SJCRH30 (cell line): ENCODE results near the genes PHF8, FOXR2 and SPIN2B.

DNA sequence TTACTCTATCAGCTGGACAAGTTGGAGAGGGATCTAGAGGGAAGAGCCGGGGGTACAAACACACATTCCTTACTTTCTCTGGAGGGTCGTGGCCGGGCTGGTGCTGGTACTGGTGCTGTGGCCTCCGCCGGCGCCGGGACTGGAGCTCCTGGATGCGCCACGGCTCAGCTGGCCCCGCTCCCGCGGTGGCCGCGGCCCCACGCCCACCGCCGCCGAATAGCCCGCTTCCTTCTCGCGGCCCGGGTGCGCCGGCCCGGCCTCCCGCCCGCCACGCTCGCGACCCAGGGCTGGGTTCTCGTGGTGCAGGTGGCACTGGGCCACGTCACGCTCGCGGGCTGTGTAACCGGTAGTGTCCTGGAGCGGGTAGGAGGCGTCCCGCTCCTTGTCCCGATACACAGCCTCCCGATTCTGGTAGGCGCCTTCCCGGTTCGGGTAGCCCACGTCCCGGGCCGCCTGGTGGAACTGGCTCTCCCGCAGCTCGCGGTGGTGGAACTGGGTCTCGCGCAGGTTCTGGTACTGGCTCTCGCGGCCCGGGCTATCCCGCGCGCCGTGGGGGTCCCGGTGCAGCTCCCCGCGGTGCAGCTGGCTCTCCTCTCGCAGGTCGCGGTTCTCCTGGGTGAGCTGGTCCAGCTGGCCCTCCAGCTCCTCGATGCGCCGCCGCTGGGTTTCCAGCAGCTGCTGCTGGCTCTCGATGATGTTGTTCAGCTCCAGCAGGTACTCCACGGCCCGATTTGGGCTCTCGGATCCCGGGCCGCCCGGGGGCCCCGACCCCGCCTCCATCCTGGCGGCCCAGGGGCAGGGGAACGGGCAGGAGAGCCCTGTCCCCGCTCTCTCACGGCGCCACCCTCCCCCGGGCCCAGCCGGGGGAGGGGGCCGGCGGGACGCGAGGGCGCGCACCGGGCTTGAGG, 552 bp downstream of the IQSEC2 start:
- RAMPAGE, long total RNA = no peak

GRCh38 chrX:53584715-53585428, 101.6 kb downstream of the HUWE1 start:
- RAMPAGE, long total RNA = no peak

- RAMPAGE, long total RNA = no peak
Observed at GRCh38 chrX:53590175-53590673, 96.3 kb downstream of the HUWE1 start.

GRCh38 chrX:53658810-53659056, 27.8 kb downstream of the HUWE1 start:
- RAMPAGE, long total RNA = no peak

DNA sequence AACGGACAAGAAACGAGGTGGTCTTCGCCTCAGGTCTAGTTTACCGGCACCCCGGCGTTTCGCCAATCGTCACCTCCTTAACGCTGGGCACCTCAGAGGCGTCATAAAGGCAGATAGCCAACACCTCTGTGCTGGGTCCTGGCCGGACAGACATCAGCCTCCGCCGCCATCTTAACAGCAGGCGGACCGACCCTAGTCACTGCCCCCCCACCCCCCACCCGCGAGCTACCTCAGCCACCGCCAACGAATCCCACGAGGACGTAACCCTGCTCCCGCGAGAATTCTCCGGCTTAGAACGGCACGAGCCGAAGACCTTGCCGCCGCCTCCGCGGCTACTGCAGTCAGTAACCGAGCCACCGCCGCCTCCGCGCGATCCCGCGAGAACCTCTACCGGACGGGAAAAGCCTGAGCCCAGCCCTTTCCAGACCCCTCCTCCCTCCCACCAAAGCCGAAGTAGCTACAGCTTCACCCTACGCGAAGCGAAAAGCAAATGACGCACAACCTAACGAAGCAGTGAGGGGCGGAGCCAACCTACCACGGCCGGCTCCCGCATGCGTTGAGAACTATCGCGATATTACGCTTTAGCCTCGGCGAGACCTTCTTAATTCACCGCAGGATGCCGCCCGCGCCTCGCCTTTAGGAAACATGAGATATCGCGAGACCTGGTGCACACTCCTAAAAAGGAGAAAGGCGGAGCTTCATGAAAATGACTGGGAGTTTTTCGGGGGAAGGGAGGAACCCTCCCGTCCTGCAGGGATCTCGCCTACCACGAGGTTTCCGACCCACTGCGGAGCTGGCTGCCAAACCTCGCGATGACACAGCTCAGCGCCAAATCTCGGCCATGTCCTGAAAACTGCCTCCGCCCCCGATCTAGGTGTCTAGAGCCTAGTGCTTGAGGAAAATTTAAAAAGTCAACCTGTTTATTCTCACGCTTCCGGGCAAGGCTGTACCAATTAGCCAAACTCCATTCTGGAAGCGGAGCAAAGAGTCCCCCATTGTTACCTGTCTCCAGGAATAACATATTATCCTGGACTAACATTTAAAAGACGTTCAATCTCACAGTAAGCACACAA, 2.5 kb downstream of the HUWE1 start:
- RAMPAGE, long total RNA = no peak

DNA sequence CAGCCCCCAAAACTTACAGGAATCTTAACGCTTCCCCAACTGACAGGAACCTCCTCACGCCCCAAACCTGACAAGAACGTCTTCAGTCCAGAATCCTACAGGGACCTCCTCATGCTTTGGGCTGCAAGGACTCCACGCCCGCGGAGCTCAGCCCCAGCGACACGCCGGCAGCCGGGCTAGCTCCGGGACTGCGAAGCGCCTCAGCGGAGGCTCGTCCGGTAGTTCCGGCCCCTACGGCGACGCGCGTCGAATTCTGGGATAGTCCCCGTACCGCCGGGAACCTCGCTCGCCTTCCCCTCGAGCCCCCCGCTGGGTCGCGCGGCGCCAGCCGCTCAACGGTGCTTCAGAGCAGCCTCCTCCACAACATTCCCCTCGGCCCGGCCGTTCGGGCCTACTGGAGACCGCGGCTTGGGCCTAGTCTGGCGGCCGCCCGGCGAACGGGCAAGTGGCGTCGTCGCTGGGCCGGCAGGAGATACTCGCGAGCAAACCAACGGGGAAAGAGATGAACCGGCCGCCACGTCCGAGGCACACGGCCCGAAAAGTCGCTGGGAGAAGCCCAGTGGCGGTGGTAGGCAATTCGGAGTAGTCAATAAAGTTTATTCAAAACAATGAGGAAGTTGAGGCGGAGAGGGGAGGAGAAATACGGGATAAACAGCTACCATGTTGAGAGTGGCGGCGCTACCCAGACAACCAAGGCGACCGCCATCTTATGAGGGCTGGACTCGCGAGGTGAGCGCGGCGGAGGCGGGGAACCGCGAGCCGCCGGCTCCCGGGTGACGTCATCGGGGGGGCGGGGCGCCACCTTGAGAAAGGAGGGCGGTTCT, at the start of gene PHF8:
Gene PHF8, minus strand, starts transcription at position 729 of the 824 bp plus-strand sequence.
- RAMPAGE, long total RNA = no peak

DNA sequence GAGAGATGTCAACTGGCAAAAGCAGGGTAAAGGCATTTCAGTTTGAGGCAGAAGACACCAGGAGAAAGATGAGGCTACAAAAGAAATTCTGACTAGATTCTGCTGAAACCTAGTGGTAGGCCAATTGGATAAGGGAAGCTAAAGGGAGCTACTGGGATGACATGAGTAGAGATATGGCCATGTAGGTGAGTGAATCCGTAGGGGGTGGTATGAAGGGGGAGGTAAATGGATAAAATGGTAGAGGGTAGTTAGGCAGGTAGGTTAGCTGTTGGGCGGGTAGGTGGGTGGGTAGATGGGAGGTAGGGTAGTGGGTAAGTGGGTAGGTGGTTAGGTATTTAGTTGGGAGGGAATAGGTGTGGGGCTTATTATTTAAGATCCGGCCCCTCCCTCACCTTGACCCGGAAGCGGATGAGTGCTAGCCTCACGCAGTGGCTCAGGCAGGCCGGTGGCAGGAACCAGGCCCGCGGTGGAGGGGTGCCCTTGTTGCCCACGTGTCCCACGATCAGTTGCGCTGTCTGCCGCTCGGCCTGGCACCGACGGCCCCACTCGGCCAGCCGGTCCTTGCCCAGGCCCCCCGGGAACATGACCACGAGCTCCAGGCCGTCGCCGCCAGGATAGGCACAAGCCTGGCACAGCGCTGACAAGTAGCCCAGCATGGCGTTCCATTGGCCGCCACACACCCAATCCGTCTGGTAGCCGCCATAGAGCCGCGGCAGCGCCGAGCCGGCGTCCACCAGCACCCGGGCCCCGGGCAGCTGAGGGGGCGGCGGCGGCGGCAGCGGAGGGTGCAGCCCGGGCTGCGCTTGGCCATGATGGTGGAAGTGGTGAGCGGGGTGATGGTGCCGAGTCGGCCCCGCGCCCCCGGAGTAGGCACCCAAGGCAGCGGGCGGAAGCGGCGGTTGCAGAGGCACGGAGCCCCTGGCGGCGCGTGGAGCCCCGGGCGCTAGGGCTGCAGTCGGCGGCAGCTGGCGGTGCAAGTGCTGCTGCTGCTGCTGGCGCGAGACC, 644 bp downstream of the FAM120C start:
- RAMPAGE, long total RNA = no peak

GRCh38 chrX:54294285-54294657, 111.2 kb upstream of the FAM120C start:
- RAMPAGE, long total RNA = no peak

DNA sequence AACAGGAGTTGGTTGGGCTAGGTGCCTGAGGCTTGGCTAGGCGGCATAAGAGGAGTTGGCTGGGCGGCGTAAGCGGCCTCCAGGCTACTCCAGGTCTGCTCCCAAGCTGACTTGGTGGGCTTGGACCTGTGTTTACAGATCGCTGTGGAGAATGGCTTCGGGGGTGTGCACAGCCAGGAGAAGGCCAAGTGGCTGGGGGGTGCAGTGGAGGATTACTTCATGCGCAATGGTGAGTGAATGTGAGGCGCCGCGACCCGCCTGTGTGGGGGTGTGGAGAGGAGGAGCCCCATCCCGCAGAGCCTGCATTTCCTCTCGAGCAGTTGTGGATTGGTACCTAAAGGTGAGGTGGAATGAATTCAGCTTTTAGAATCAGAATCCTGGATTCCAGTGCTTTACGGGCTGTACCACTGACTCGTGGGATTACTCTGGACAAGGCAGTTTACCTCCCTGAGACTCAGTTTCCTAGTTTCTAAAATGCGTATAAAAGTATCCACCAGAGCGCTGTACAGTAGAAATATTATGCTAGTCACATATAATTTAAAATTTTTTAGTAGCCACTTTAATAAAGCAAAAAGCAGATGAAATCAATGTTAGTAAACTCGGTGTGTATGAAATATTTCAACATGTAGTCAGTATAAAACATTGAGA, 472 bp downstream of the TSR2 start:
- RAMPAGE, long total RNA = no peak

DNA sequence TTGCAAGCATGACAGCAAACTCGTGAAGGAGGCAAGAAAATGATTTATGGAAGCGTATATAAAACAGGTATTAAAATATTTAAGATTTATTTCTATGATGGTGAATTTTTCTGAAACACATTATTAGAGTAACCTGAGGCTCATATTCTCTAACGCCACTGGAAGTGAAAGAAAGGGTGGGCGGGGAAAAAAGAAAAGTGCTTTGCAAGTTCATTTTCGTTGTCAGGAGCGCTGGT, 256 bp upstream of the PAGE2 start:
- RAMPAGE, long total RNA = no peak

GRCh38 chrX:55522480-55523053, 32.9 kb upstream of the USP51 start:
- RAMPAGE, long total RNA = no peak

DNA sequence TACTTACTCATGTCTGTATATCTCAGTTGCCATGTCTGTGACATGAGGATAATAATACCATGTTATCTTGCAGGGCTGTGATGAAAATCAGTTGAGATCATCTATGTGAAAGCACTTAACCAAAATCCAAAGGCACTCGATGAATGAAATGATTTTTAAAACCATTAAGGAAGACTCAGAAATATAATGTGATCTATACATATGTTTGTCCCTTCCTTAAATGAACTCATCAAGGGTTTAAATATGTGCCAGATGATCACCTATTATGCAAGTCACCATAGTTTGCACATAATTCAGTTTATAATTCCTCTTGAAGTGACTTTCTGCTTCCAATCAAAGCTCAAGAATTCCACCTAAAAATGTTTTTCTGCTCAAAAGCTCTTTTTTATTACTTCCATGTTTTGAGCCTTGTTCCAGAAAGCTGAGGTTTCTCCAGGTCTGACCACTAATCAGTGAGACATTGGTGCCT, at the start of gene FOXR2:
Gene FOXR2, plus strand, starts transcription at position 305 of the 469 bp plus-strand sequence.
- RAMPAGE, long total RNA = no peak

DNA sequence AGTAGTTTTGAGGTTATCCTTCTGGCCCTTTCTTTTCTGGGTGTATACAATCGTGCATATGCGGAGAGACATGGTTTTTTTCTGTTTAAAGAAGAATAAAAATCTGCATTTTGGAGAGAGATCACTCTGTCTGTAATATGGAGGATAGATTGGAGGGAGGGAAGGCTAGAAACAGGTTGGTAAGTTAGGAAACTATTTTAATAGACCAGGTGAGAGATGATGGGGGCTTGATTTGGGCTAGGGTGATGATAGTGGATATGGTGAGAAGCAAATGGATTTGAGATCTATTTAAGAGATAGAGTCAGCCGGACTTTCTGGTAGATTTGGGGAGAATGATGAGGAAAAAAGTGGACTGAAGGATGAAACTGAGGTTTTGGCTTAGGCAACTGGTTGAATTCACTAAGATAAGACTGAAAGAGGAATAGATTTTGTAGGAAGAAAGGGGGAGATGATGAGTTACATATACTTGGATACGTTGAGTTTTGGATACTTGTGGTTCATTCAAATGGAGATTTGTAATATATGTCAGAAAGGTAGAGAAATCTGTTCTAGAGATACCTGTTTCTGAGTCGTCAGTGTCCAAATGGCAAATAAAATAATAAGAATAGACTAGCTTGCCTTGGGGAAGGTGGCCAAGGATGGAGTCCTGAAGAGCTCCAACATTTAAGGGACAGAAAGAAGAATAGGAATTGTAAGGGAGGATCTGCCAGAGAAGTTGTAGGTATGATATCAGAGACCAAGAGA, 8.9 kb downstream of the RRAGB start:
- RAMPAGE, long total RNA = no peak

GRCh38 chrX:56800591-56801204, 71.7 kb downstream of the NBDY start:
- RAMPAGE, long total RNA = no peak

DNA sequence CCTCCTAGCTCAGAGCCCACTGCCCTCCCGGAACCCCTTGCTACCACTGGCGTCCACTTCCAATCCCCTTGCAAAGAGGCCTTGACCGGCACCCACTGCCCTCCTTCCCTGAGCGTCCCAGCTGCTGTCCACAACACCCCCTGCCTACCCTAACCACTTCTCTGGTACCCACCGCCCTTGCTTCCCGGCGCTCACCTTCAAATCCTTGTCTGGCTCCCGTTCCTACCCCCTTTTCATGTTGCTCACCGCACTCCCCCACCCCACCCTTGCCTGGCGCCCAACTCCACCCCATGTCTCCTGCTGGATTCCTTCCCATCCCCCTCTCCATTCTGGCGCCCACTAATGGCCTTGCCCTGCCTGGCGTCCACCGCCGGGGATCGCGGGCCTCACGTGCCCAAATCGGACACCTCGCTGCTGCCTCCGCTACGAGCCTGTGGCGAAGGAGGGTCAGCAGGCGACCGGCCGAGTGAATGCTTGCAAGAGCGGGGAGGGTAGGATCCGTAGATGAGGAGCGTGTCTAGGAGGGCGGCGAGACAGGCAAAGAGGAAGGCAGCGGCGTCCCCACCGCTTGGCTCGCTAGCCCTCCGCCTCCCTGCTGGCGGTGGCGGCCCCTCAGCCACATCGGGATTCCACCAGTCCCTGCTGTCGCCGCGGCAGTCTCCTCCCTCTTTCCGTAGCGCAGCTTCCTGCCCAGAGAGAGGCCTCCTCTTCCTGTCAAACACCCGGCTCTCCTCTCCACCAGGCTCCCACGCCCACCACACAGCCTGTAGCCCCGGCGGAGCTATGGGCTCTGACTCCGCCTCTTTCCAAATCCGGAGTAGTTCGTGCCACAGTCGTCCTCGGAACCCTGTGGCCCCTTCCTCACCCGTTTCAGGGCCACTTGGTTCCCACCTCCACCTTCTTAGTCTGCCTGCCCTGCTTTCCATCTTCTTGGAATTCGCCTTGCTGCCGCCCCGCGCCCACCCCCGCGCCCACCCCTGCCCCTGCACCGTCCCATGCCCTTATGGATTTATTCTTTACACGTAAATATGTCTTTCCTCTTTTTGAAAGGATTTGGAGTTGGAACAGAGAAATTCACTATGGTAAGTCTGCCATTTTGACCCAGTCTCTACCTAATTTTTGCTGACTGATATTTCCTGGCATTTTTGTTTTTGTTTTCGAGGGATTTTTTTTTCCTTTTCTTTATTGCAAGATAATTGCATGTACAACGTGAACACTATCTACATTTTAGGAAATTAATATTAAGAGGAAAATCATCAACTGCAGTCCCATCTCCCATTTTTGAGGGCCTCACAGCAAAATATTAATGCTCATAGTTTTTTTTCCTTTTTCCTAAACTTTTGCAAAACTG, at the start of gene SPIN2B:
Gene SPIN2B, minus strand, starts transcription at position 663 of the 1,351 bp plus-strand sequence.
- RAMPAGE, long total RNA = no peak

DNA sequence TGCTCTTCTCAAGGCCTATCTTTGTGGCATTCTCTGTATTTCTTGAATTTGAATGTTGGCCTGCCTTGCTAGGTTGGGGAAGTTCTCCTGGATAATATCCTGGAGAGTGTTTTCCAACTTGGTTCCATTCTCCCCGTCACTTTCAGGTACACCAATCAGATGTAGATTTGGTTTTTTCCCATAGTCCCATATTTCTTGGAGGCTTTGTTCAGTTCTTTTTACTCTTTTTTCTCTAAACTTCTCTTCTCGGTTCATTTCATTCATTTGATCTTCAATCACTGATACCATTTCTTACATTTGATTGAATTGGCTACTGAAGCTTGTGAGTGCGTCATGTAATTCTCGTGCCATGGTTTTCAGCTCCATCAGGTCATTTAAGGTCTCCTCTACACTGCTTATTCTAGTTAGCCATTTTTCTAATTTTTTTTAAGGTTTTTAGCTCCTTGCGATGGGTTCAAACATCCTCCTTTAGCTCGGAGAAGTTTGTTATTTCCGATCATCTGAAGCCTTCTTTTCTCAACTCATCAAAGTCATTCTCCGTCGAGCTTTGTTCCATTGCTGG, 99.8 kb upstream of the SPIN4 start:
- RAMPAGE, long total RNA = no peak

DNA sequence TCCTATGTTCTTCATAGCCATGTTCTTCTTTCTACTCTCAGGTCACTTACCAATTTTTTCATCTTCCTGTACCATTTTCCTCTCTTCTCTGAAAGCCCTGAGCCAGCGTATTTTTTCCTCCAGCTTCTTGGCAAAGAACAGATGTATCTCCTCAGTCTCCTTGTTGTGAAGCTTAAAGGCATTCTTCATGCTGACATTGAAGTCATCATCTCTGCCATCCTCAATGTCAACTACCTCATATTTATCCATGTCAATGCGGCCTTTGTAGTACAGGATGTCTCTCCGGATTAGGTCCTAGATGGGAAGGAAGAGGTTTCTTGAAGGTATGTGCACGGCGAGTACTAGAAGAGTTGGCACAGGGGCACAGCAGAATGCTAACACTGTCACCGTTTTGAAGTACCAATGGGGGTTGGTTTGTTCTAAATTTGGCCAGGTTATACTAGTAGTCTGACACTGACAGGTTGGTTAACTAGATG, 129.5 kb downstream of the ARHGEF9 start:
- RAMPAGE, long total RNA = no peak

- RAMPAGE, long total RNA = no peak
Observed at GRCh38 chrX:63661533-63662116, 123.4 kb downstream of the ARHGEF9 start.

DNA sequence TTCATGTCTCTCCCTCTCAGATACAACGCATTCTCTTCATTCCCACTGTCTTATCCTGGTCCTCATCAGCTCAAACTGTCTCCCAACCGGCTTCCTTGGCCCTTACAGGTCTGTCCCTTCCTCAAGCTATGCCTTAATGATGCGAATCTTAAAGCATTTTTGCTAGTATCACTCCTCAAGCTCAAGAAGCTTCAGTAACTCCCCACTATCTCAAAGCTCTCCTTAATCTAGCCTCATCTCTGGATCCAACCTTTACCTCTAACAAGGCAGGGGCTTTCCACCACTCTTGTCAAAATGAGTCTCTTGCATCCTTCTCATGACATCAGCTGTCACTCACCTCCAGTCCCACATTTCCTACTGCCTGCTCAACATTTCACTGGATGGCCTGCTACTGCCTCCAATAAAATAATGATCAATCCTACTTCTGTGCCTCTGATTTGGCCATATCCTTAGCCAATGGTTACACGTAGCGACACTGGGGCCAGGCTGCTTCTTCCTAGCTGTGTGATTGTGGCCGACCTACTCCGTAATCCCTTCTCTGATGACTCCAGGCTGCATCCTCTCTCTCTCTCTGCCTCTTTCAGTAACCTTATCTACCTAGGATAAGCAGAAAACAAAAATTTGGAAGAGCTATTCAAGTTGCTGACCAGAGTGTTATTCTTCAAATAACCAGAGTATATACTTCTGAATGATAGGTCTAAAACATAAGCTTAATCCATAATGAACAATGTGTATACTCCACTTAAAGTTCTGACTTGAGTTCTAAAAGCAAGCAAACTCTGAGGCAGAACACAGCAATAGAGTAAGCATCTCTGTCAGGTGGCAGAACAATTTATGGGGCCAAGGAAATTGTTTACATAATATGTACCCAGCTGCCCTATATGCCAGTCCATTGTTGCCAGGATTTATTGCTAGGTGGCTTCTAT, 52.3 kb downstream of the ARHGEF9 start:
- RAMPAGE, long total RNA = no peak

DNA sequence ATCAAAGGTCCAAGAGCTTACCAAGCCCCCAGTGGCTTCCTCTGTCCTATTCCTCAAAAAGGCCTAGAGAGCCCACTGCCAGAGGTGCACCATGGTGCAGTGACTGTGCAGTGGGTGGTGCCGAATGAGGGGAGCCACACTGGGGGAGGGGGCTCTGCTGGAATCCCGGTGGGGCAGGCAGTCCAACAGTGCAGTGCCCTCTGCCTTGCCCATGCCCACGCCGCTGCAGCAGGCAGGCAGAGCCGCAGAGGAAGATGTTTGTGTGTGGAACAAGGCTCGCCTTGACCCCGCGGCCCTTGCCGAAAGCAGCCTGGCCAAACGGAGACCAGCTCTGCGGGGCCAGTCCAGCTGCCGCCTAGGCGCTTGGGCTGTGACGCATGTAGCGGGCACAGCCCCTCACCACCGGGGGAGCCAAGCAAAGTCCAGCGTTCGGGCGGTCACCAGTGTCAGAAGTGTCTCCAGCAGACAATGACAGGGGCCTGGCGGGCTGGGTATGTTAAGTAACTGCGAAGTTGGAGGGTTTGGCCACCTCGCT, 1.4 kb downstream of the AMER1 start:
- RAMPAGE, long total RNA = no peak